Upper lobe of left lung (tissue), 5 donors: ENCODE results near the gene SCYGR2.

GRCh38 chr2:226137357-226137658, 662.3 kb downstream of the IRS1 start:
- PRO-cap, 2 experiments, result no peak in any of the 2 experiments
- RAMPAGE, long total RNA, 4 experiments, result no peak in any of the 4 experiments

- PRO-cap, 2 experiments, result no peak in any of the 2 experiments
- RAMPAGE, long total RNA, 4 experiments, result no peak in any of the 4 experiments
Measured at GRCh38 chr2:226466144-226467120, 333.2 kb downstream of the IRS1 start.

GRCh38 chr2:226540158-226540689, 259.4 kb downstream of the IRS1 start:
- PRO-cap, 2 experiments, result no peak in any of the 2 experiments
- RAMPAGE, long total RNA, 4 experiments, result no peak in any of the 4 experiments

- PRO-cap, 2 experiments, result no peak in any of the 2 experiments
- RAMPAGE, long total RNA, 4 experiments, result no peak in any of the 4 experiments
Measured at GRCh38 chr2:226742292-226743032, 57.2 kb downstream of the IRS1 start.

- PRO-cap, 2 experiments, result no peak in any of the 2 experiments
- RAMPAGE, long total RNA, 4 experiments, result no peak in any of the 4 experiments
Measured at GRCh38 chr2:226770551-226771374, 28.9 kb downstream of the IRS1 start.

DNA sequence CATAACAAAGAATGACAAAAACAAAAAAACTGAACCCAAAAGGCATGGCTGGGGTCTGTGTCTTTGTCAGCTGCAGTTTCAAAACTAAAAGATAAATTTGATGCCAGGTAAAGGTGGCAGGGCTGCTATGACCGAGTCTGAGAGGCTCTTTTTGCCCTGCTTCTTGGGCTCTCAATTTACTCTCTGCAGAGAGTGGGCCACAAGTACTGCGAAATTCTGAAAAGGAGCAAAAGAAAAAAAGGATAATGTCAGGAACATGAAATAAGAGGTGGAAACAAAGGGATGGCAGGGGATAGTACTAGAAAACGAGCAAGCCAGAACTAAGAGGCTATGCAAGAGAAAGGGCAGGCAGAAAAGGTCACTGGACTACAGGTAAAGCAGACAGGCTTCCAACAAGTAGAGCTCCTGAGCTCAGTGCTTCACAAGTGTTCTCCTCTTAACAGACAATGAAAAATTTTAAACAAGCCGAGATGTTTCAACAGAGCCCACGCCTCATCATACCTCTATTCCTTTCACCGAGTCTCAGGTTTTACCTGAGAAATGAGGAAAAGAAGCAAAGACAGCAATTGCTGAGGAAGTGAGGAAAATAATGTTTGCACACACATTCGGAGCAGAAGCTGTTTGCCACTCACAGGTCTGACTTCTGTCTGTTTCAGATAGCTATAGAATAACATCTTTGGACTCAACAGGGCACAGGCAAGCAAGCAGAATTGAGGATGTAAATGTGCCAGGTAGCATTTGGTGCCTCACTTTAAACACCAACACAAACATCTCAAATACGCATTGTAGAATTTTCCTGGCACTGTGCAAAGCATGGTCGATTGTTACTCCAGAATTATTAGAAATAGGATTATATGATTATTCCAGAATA, 7.2 kb downstream of the IRS1 start:
- PRO-cap, 2 experiments, result no peak in any of the 2 experiments
- RAMPAGE, long total RNA, 4 experiments, result no peak in any of the 4 experiments

- PRO-cap, 2 experiments, result no peak in any of the 2 experiments
- RAMPAGE, long total RNA, 4 experiments, result no peak in any of the 4 experiments
Measured at GRCh38 chr2:226797173-226797537, 2.5 kb downstream of the IRS1 start.

GRCh38 chr2:226836237-226836560, 345 bp downstream of the RHBDD1 start:
- PRO-cap, 2 experiments, result peak in 2 of 2 experiments; most common plus-strand start chr2:226836461 (in 1); most common minus-strand start chr2:226836360 (in 2)
- RAMPAGE, long total RNA, 4 experiments, result no peak in any of the 4 experiments

DNA sequence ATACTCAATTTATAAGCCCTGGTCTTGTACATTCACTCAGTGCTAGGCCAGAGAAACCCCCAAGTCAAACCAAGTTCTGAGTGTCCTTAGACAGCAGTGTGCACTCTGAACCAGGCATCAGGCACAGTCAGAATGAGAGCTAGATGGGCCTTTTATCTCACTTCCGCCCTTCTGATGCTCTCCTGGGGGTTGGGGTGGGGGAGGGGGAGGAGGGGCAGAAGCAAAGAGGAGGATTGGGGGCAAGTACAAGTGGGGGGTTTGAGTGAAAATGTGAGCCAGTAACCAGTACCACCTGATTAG, 148.8 kb downstream of the RHBDD1 start:
- PRO-cap, 2 experiments, result no peak in any of the 2 experiments
- RAMPAGE, long total RNA, 4 experiments, result no peak in any of the 4 experiments

- PRO-cap, 2 experiments, result no peak in any of the 2 experiments
- RAMPAGE, long total RNA, 4 experiments, result no peak in any of the 4 experiments
Measured at GRCh38 chr2:226985035-226985499, 149.2 kb downstream of the RHBDD1 start.

DNA sequence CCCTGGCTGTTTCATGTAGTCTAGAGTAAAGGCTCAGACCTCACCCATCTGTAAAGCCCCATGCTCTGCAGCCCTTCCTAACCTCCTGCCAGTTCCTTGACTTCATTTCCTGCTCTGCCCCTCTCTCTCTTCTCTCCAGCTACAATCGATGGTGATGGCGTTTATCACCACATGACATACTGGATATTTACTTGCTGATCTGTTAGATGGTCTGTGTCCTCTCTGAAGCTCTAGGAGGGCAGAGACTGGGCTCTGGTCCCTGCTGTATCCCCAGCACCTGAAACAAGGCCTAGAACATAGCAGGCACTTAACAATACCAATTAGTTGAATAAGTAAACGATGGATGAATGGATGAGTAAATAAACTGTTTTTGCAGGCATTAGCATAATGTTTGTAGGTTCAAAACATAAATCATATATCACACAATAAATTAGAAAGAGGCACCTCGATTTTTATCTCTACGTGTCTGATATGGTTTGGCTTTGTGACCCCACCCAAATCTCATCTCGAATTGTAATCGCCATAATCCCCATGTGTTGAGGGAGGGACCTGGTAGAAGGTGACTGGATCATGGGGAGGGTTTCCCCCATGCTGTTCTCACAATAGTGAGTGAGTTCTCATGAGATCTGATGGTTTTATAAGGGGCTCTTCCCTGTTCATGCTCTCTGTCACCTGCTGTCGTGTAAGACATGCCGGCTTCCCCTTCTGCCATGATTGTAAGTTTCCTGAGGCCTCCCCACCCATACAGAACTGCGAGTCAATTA, 76.0 kb downstream of the COL4A4 start:
- PRO-cap, 2 experiments, result no peak in any of the 2 experiments
- RAMPAGE, long total RNA, 4 experiments, result start-site peak on the minus strand in 3 of 4 experiments, centred at positions 322 to 544 of the sequence, 7 to 14 reads per replicate

DNA sequence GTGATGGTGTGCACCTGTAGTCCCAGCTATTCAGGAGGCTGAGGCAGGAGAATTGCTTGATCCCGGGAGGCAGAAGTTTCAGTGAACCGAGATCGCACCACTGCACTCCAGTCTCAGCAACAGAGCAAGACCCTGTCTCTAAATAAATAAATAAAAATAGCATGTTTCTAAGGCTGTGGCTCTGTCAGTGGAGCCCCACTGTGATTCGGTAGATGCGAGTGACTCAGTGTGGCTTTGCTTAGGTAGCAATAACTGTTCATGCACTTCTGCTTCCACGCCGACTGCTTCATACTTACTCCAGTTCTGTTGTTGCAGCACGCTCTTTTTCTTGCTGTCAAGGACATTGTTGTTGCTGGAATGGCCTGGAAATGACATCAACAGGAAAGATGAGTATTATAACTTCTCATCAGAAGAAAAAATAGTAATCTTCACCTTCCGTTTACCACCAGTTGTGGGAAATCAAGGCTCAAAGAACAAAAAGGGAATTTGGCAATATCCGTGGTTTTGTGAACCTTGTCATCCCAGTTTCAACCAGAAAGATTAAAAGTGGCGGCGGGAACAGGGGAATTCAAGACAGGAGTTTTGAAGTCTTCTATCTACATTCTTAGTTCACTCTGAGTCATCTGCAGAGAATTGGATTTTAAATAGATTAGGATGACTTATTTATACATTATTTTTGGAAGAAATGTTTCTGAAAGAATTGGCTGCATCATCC, 8.3 kb downstream of the TM4SF20 start:
- PRO-cap, 2 experiments, result no peak in any of the 2 experiments
- RAMPAGE, long total RNA, 4 experiments, result no peak in any of the 4 experiments

DNA sequence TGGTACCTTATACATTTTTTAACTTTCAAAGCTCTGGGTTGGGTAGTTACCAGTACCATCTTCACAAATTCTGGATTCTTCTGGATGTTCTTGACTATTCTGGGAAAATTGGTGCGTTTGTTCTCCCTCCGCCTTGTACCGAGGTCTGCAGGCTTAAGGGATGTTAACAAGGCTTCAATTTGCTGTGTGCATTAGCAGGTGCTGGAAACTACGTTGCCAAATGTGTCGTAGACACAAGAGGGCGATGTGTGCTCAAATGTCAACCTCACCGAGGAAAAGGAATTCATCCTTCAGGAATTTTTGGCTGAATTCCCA, 18.2 kb upstream of the SCYGR1 start:
- PRO-cap, 2 experiments, result no peak in any of the 2 experiments
- RAMPAGE, long total RNA, 4 experiments, result no peak in any of the 4 experiments

- PRO-cap, 2 experiments, result no peak in any of the 2 experiments
- RAMPAGE, long total RNA, 4 experiments, result no peak in any of the 4 experiments
Measured at GRCh38 chr2:227451204-227451719, 20.7 kb upstream of the AGFG1 start.

GRCh38 chr2:227479702-227480676, 8.0 kb downstream of the AGFG1 start:
- PRO-cap, 2 experiments, result no peak in any of the 2 experiments
- RAMPAGE, long total RNA, 4 experiments, result no peak in any of the 4 experiments

- PRO-cap, 2 experiments, result no peak in any of the 2 experiments
- RAMPAGE, long total RNA, 4 experiments, result start-site peak on the plus strand in 2 of 4 experiments, at chr2:227491540-227492084 at its widest, 9 to 18 reads per replicate
Measured at GRCh38 chr2:227491387-227492124, 19.6 kb downstream of the AGFG1 start.

DNA sequence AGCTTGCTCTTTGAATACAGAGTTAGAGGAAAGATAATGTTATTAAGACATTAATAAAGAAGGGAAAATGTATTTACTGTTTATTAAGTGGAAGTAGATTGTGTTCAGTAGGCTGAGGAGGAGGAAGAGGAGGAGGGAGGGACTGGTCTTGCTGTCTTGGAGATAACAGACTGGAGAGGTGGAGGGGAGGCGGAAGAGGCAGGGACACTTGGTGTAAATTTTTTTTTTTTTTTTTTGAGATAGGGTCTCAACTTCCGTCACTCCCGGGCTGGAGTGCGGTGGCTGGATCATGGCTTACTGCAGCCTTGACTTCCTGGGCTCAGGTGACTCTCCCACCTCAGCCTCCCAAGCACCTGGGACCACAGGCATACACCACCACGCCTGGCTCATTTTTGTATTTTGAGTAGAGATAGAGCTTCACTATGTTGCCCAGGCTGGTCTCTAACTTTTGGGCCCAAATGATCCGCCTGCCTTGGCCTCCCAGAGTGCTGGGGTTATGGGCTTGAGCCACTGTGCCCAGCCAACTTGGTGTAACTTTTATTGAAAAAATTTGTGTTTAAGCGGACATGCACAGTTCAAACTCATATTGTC, 32.1 kb downstream of the AGFG1 start:
- PRO-cap, 2 experiments, result no peak in any of the 2 experiments
- RAMPAGE, long total RNA, 4 experiments, result no peak in any of the 4 experiments

DNA sequence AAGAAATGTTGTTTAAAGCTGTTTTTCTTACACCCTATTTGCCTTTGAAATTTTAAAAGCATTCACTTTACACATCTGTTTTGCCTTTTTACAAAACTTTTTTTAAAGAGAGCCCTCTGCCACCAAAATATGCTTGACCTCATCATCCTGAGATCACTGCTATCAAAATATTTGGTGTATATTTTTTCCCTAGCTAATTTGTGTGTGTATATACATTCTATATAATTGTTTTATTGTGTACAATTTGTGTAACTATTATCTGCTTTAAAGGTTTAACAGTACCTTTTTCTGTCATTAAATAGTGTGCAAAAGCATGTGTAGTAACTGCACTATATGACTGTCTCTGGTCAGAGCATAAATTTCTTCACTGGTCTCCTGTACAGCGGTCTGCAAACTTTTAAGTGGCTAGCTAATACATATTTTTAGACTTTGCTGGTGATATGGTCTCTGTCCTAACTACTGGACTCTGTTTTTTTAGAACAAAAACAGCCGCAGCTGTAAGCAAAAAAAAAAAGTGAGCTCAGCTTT, 32.3 kb upstream of the SCYGR2 start:
- PRO-cap, 2 experiments, result no peak in any of the 2 experiments
- RAMPAGE, long total RNA, 4 experiments, result no peak in any of the 4 experiments

DNA sequence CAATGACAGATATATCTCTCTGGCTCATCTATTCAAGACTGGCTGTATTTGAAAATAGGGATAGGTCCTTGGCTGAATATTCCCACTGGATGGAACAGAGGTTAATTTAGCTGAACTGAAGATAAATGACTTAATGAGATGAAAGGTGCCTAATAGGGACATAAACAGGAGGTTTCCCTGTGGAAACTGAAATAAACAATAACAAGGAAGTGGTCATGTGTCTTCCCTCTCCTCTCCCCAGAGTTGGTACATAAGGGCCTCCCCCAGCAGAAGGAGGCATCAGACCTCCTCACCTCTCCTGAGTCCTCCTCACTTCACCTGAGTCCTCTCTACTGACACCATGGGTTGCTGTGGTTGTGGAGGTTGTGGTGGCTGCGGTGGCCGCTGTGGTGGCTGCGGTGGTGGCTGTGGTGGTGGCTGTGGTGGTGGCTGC, at the start of gene SCYGR2:
Gene SCYGR2 (plus strand): TSS at position 341 of the 433 bp plus-strand sequence.
- PRO-cap, 2 experiments, result no peak in any of the 2 experiments
- RAMPAGE, long total RNA, 4 experiments, result no peak in any of the 4 experiments

GRCh38 chr2:228838703-228839261, 432.3 kb downstream of the PID1 start:
- PRO-cap, 2 experiments, result no peak in any of the 2 experiments
- RAMPAGE, long total RNA, 4 experiments, result no peak in any of the 4 experiments